ENCODE data around the genes REV1 and RFX8.

DNA sequence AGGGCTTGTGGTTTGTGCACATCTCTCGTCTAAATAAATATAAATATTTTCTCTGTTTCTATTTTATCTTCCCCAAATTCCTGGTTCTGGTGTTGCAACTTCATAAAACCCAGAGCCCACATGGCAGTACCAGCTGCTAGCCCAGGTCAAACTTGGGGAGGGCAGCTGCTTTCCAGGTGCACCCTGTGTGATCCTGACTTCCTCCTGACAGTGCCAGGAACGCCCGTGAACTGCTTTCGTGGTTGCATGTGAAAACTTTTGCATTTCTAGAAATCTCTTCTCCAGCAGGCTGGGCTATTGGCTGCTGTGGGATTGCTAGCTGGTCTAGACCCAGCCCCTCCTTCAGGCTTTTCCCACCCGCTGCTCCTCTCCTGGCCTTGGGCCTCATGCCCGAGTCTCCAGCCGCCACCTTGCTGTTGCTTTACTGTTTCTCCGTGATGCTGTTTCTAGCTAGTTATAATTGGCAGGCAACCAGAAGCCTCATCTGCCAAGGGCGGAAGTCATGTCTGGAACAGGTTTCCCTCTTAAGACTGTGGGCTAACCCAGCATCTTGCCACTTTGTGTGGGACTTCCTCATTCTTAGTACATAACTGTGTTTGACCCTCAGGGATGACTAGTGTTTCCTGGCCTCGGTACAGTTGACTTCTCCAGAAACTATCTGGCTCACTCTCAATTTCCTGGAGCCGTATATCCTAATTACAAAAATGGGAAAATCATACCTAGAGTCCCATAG is 27.0 kb upstream of the MGAT4A start:
- RRBS = no CpG with 5 or more reads among the region's 11 CpGs

DNA sequence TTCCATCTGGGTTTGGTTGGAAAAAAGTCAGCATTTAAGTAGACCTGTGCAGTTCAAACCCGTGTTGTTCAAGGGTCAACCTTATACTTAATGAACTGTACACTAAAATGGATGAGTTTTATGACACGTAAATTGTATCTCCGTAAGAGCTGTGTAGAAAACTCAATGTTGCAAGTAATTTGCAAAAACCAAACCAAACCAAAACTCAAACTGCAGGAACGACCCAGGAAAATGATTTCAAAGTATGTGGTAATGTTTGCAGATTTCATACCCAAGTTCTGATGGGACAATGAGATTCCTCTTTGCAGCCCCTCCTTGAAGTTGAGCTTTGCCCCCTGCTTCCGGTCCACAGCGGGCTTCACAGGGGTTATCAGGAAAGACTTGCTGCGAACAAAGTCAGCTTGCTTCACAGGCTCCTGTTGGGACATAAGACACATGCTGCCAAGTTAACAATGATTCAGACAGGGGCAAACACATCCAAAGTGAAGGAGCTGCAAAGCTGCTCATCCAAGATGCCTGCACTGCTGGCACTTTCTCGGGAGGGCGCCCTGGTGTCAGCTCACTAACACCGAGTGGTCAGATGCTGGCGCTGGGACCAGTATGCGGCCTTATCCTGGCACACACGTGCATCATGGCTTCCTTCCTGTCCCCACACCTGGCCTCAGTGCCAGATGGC is 65.1 kb upstream of the MGAT4A start:
- RRBS = no CpG with 5 or more reads among the region's 13 CpGs

DNA sequence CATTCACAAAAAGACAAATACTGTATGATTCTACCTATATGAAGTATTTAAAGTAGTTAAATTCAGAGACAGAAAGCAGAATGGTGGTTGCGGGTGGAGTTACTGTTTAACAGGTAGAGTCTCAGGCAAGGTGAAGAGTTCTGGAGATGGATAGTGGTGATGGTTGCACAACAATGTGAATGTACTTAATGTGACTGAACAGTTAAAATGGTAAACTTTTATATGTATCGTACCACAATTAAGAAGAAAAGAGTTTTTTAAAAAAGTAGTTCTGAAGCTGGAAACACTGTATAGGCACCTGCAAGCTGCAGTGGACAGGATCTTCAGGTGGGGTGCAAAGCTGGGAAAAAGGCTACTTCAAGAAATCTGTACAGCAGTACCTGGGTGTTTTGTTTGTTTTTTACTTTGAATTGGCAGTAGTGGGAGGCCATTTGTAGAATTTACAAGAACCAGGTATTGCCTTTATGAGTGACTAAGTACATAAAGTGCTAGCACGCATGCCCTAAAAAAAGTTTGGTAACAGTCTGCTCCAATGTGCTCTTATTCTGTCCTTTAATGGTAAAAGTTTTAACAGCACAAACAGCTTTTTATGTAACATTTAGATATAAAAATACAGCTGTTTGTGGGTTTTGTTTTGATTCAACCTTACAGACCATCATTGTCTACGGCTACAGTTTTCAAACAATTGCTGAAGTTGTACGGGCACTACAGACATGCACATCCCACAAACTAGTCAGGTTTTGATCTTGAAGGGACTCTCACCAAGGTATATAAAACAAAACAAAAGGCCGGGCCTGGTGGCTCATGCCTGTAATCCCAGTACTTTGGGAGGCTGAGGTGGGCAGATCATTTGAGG is 17.3 kb downstream of the REV1 start:
- RRBS = no CpG with 5 or more reads among the region's 6 CpGs

GRCh38 chr2:99488436-99489022 is 1.3 kb downstream of the REV1 start:
- RRBS = no CpG with 5 or more reads among the region's 10 CpGs

GRCh38 chr2:99489857-99490877 is at the start of gene REV1:
Gene REV1 (minus strand): TSS chr2:99490017.
- RRBS = 2% methylated on average over 51 of the region's 115 CpGs

GRCh38 chr2:99593873-99594282 is 104.1 kb upstream of the REV1 start:
- RRBS = 80% methylated on average over 7 of the region's 29 CpGs

DNA sequence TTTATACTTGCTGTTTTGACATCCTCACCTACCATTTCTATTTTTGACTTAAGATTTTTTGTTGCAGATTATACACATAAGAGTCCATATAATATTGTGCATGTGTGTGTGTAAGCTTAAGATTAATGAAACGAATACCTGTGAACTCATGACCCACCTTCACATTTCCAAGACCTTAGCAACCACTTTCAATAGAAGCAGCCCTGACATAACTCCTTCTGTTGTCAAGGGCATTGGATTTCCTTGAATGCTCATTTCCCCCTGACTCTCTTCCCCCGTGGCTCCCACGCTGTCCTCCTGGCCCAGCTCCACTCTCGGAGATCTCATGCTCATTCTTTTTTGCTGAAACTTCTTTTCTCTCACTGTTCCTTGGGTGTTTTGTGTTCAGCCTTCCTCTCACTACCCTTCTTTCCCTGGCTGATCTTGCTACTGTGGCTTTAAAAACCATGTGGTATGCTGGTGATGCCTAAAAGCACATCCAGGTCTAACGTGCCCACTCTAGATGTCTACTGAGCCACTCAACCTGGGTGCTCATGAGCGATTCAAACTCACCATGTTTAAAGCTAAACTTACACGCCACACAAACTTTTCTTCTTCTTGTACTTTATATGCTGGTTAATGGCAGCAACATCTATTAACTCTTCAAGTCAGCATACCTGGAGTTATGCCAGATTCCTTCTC is 267.1 kb upstream of the REV1 start:
- RRBS = no CpG with 5 or more reads among the region's 7 CpGs

GRCh38 chr2:99821593-99822172 is 320.7 kb downstream of the AFF3 start:
- RRBS = no CpG with 5 or more reads among the region's 9 CpGs

DNA sequence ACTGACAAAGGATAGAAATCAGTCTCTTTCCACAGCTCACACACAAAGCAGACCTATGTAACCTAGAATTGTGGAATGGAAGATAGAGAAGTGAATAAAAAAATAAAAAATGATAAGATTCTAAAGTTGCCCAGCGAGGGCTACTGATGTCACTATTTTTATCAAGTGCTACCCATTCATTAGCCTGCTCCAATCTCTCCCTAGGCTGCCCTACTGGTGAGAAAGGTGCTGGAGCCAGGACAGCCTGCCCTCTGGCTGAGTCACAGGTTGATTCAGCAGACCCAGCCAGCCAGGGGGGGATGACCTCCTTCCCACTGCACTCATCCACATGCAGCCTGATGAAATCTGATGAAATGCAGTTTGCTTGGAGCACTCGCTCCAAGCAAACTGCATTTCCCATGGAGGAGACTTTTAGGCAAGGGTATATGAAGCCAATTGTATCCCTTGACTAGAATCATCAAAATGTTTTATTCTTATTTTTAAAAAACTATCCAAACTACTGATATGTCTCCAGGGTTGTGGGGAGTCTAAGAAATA is 128.6 kb downstream of the AFF3 start:
- RRBS = no CpG with 5 or more reads among the region's 2 CpGs

DNA sequence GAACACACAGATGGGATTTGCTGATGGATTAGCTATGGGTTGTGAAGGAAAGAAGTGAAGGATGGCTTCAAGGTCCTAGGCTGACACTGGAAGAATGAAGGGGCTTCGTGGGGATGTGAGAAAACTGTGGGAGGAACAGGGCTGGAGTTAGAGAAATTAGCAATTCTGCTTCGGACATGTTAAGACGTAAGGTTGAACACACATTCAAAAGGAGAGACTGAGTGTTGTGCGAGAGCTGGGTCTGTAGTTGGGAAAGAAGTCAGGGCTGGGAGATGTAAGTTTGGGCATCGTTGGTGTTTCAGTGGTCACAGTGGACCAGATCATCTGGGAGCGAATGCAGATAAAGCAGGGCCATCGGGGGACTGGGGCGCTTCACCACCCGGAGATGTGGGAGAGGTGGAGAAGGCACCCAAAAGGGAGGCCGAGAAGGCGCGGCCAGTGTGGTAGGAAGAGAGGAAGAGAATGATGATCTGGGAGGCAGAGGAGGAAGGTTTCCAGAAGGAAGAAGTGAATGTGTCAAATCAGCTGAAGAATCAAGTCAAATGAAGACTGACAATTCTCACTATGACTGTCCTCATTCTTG is 6.4 kb downstream of the AFF3 start:
- RRBS = no CpG with 5 or more reads among the region's 12 CpGs

DNA sequence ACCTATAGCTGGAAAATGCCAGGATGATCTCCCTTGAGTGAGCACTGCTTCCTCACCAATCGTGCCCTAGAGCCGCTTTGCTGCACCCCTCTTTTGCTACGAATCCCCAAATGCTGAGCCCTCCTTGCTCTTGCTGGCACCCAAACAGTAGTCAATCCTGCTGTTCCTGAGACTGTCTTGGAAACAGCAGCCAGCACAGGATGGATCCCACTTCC is 58.5 kb downstream of the LONRF2 start:
- RRBS = no CpG with 5 or more reads among the region's 3 CpGs

DNA sequence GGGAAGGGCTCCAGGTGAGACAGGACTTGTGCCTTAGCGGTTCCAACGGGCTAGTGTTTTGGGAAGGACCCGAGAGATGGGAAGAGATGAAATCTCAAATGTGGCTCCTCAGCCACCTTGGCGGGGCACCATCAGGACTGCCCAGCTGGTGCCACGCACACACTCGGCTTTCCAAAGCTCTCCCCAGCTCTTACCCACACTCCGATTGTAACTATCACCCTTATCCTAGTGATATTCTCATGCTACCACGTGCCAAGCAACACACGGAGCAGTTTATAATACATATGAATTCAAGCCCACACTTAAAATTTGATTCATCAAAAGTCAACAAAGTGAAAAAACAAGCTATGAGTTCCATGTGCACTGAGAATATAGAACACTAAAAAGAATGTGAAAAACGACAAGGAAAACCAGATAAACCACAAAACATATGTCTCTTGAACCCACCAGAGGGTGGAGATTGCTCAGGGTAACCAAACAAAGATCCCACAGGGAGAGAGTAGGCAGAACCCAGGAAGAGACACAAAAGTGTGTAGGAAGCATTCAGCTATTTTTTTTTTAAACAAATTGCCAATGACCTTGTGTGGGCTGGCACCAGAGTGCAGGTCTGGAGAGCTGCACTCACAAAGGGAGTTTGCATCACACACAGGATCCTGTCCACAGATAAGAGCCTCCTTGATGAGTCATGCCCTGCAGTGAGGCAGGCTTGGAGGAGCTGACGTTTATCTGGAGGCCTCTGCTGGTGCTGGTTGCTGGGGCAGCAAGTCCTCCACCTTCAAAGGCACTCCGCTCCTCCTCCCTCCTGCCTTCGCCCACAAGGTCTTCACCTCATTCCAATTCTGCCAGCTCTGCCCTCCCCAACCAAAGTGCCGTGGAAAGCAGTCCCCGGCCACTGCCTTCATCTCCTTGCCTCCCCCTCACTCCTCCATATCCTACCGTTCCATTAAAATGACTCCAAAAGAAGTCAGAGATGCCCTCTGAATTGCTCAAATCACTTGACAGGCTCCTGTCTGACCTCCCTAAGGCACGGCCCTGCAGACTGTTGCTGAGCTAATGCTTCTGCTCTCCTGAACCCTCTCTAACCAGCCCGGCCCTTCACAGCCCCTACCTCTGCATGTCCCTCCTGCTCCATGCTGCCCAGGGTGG is 31.3 kb downstream of the LONRF2 start:
- RRBS = no CpG with 5 or more reads among the region's 18 CpGs

GRCh38 chr2:100409890-100410383 is 7.5 kb downstream of the CHST10 start:
- RRBS = no CpG with 5 or more reads among the region's 7 CpGs

GRCh38 chr2:100653547-100654323 is 90.9 kb downstream of the PDCL3 start:
- RRBS = no CpG with 5 or more reads among the region's 13 CpGs

GRCh38 chr2:101026046-101027101 is 24.3 kb downstream of the RPL31 start:
- RRBS = no CpG with 5 or more reads among the region's 18 CpGs

GRCh38 chr2:101135922-101136403 is 15.2 kb downstream of the TBC1D8 start:
- RRBS = no CpG with 5 or more reads among the region's 4 CpGs

DNA sequence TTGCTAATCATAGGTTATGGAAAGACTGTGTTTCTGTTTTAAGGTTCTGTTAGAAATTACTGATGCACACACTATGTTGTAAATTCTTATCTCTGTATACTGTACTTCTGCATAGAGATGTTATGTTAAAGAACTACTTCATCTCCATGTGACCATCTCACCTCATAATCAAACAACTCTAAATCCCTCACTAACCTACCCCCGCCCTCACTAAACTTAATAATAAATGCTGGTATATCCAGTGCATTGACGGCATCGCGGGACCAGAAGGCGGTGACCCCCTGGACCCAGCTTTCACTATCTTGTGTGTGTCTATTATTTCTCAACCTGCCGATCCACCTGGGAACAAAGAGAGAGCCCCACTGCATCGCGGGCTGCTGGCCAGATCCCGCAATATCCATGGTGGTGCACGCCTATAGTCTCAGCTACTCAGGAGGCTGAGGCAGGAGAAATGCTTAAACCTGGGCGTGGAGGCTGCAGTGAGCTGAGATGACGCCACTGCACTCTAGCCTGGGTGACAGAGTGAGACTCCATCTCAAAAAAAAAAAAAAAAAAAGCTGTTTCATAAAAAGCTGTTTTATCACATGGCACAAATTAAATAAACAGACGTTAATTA is 7.9 kb upstream of the CNOT11 start:
- RRBS = no CpG with 5 or more reads among the region's 13 CpGs

- RRBS = no CpG with 5 or more reads among the region's 12 CpGs
Measured at GRCh38 chr2:101272368-101273460, 20.0 kb downstream of the CNOT11 start.

- RRBS = no CpG with 5 or more reads among the region's 11 CpGs
Measured at GRCh38 chr2:101330342-101331342, 22.1 kb upstream of the RNF149 start.

GRCh38 chr2:101474917-101475481 is at the start of gene RFX8:
Gene RFX8 (minus strand): TSS chr2:101475112.
- RRBS = no CpG with 5 or more reads among the region's 12 CpGs

All from NB4 (cell line).